ENCODE measurements around the genes RNF212B and PCK2.

GRCh38 chr14:23090386-23090825 is 4.5 kb downstream of the ACIN1 start:
- PRO-cap: unidirectional peak, minus-strand start at chr14:23090603

- PRO-cap: no peak
These were observed 4.4 kb upstream of the CEBPE start for GRCh38 chr14:23123306-23123977.

GRCh38 chr14:23126330-23127306 is 7.6 kb upstream of the CEBPE start:
- PRO-cap: no peak

DNA sequence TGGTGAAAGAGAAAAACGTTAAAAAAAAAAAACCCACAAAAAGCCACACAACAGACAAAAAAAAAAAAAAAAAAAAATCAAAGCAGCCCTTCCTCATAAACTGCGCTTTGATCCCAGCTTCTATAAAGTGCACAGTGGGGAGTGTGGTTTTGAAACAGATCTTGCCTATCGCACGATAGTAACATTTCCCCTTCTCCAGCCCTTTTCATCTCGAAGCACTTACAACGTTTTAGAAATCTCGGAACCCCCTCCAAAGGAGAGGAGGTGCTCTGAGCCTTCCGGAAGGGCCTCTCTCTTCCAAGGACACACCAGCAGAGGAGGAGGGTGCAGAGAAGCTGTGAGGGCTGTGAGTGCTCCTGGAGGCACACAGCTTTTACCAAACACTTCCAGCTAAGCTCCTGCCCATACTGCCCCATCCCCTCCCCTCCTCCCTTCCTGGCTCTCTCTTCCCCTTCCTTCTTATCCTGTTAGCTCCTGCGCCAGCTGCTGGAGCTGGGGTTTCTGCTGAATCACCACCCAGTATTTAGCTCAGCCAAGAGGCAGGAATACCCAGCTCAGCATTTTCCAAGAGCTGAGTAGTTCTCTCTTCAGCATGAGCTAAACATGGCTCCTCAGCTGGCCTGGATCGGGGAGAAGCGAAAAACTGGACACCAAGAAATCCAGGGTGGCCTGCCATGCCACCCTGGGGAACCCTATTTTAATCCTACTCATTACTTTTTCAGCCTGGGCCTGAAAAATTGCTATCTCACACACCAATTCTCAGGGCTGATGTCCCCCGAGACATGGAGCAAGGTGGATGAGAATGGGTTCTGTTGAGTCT is 28.3 kb downstream of the SLC7A8 start:
- PRO-cap: no peak

- PRO-cap: no peak
These were observed 15.9 kb downstream of the SLC7A8 start for GRCh38 chr14:23167276-23168147.

- PRO-cap: unidirectional peak, plus-strand start at chr14:23237980
These were observed at the start of gene RNF212B for GRCh38 chr14:23237546-23238273. RNF212B (plus strand) TSS chr14:23237936.

GRCh38 chr14:23309298-23310160 is 2.9 kb downstream of the BCL2L2 start:
- PRO-cap: no peak

DNA sequence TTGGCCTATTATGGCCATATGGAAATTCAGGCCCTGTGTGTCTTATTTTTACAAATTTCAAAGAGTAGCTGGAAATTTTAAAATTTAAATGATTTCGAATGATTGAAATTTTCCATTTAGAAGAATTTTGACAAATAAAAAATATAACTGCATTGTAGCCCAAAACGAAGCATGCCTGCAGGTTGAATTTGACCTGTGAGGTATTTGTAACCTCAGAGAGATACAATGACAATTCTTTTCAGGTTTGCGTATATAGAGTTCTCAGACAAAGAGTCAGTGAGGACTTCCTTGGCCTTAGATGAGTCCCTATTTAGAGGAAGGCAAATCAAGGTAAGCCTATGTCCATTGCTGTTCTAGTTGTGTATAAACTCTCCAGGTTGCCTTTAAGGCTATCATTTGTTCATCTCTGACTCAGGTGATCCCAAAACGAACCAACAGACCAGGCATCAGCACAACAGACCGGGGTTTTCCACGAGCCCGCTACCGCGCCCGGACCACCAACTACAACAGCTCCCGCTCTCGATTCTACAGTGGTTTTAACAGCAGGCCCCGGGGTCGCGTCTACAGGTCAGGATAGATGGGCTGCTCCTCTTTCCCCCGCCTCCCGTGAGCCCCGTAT is 2.6 kb downstream of the PABPN1 start:
- PRO-cap: no peak

DNA sequence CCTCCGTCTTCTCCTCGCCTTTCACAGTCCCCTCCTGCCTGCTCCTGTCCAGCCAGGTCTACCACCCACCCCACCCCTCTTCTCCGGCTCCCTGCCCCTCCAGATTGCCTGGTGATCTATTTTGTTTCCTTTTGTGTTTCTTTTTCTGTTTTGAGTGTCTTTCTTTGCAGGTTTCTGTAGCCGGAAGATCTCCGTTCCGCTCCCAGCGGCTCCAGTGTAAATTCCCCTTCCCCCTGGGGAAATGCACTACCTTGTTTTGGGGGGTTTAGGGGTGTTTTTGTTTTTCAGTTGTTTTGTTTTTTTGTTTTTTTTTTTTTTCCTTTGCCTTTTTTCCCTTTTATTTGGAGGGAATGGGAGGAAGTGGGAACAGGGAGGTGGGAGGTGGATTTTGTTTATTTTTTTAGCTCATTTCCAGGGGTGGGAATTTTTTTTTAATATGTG is 4.5 kb downstream of the PABPN1 start:
- PRO-cap: no peak

DNA sequence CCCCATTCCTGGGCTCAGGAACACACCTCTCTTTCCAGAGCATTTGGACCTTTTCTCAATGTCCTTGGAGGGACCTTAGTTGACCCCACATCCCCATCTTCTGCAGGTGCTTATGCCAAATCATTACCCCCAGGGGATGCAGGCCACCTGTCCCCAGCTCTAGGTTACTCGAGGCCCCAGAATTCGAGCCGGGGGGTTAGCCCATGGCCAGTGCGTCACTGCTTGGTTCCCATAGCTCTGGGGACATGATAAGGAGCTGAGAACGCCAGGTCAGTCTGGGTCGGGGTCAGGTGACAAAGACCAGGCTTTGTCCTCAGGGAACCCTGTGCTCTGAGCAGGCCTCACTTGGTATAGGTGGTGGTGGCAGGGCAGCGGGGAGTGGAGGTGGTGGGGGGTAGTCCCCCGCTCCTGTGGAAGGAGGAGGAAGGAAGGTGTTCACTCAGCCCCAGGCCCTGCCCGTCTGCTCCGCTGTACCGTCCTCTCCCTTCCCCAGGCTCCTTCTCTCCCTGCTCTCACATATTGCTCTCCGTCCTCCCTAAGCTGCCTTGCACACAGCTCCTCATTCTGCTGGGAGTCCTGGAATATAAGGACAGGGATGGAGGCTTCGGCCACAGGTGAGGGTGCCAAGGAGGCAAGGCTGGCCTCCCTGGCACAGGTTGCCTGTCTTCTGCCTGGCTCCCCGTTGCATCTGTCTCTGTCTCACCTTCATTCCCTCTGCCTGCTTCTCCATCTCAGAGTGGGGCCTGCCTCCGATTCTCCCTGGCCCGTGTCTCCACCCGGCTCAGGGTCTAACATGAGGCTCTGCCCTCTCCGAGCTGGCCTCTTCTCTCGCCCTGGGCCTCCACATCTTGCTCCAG is 2.0 kb upstream of the MYH6 start:
- PRO-cap: no peak

GRCh38 chr14:23415082-23416009 is 7.3 kb upstream of the MYH6 start:
- PRO-cap: no peak

GRCh38 chr14:23442457-23443335 is 7.2 kb upstream of the MYH7 start:
- PRO-cap: no peak

- PRO-cap: no peak
These were observed 24.7 kb downstream of the NGDN start for GRCh38 chr14:23494165-23494716.

GRCh38 chr14:23512779-23513380 is 38.7 kb downstream of the ZFHX2 start:
- PRO-cap: no peak

DNA sequence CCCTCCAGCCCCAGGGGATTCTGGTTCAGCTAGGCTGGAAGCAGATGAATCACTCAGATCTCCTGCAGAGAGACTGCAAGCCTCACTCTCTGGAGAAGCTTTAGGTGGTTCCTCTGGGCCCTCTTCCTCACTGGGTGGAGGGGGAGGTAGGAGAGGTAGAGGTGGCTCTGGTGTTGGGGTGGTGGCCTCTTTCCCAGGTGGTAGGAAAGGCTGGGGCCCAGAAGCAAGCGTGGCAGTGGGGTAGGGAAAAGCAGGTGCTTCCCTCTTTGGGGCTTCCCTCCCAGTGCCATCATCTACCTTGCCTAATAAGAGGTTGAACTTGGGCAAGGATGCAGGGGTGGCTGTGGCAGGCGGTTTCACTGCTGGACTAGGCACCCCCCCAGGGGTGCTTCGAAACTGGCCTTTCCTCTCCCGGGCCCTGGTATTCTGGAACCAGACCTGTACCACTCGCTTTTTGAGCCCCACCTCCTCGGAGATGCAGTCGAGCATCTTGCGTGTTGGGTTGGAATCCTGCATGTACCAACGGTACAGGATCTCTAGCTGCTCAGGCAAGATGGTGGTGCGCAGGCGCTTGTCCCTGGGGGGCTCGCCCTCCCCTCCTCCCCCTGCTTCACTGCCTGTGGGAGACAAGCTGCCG is 27.6 kb downstream of the ZFHX2 start:
- PRO-cap: no peak

- PRO-cap: no peak
These were observed 14.4 kb downstream of the ZFHX2 start for GRCh38 chr14:23537078-23537737.

DNA sequence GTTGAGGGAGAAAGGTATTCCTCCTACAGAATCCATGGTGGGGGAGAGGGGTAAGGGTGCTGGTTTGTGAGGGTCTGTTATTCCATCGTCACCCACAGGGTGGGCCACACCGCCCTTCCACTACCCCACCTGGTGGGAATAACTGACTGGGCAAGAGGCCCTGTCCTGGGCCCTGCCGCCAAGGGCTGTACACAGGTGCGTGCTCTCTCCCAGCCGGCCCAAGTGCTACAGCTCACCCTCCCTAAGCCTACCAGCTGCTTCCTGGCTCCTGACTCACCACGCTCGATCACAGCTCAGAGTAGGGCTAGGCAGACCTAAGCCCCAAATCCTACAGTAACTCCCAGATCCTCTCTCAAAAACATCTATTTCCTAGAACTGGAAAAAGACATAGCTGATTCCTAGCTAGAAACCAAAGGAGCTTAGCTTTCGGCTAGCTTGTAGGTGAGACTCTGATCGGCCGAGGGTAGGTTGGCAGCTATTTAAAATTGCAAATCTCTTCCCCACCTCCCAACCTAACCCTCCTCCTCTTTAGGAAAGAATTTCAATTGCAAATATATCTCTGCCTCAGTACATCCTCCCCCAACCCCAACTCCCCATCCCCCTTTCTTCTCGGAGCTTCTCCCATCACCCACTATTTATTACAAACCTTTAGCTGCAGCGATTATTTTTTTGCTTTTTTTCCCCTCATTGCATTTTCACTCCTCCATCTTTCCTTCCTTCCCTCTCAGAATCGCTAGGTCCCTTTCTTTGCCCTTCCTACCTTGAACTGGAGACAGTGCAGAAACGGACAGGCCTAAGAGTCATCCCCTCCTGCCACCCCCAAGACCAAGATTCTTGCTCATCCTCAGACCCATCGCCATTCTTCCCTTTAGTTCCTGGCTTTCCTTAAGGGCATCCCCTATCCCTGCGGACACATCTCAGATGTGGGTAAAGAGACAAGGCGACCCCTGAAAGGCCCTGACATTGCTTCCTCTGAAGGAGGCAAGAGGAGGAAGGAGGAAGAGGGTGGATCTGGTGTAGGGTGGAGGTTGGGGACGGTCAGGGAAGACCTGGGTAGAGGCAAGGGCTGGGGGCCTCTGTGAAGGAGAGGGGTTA is 13.5 kb downstream of the ZFHX2 start:
- PRO-cap: no peak

DNA sequence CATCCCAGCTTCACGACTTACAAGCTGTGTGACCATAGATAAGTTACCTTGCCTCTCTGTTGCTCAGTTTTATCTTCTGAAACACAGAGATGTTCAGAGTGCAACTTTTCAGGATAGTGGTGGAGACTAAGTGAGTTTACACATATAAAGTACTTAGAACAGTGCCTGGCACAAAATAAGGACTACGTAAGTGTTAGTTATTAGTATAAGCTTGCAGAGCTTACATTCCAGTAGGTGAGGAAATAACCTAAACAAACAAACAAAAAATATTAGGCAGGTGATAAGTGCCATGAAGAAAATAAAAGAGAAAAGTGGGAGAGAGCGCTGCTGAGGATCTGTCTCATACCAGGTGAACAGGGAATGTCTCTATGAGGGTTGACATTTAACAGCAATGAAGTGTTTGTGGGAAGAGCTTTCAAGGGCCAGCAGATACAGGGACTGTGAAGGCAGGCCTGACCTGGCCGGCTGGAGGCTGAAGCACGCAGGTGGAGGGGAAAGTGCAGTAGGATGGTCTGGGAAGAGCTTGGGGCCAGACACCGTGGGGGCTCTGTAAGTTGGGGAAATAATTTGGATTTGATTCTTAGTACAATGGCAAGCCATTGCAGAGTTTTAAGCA is 24.0 kb upstream of the DHRS2 start:
- PRO-cap: no peak

DNA sequence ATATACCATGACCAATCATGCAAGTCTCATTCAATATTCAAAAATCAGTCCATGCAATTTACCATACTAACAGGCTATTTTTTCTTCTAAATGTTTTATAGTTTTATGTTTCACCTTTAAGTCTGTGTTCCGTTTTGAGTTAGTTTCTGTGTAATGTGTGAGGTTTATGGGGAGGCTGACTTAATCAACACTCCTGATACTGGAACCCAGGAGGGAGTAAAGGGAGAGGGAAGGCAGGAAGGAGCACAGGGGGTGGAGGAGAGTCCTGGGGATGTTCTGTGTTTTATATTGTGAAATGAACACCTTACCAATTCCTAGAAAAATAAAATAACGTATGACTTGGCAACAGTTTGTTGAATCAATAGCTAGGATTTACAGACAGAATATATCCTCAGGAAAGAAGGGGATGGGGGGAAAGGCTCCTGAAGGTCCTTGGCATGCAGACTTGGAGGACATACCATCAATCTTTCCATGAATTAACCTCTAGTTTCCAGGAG is 22.2 kb upstream of the DHRS2 start:
- PRO-cap: no peak

GRCh38 chr14:24093636-24094838 is at the start of gene PCK2:
PCK2 (plus strand) TSS chr14:24094311.
- PRO-cap: bidirectional peak, plus-strand start at chr14:24094131, minus-strand start at chr14:24094002; bidirectional peak, plus-strand start at chr14:24094745, minus-strand start at chr14:24094653

Measured in endothelial cell (in vitro differentiated cells).